A172 (cell line): Measurements from ENCODE around the genes SDCCAG8, AKT3 and C1orf100.

DNA sequence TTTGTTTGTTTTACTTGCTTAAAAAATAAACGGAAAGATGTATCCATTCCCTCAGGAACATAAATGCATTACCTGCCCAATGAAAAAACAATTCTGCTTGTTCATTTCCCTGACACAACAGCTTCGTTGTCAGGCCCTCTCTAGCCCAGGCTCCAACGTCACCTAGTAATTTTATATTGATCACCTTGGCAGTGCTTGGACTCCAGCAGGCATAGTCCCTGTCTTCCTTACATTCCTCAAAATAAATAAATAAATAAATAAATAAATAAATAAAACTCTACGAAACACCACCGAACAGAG lies 1.2 kb downstream of the CEP170 start:
- RAMPAGE, long total RNA: no peak

GRCh38 chr1:243255625-243256475 lies at the start of gene SDCCAG8:
SDCCAG8 (plus strand) TSS chr1:243256041.
- RAMPAGE, long total RNA: start-site peak on the plus strand at chr1:243256051-243256104, 146 and 267 reads in 2 replicates

DNA sequence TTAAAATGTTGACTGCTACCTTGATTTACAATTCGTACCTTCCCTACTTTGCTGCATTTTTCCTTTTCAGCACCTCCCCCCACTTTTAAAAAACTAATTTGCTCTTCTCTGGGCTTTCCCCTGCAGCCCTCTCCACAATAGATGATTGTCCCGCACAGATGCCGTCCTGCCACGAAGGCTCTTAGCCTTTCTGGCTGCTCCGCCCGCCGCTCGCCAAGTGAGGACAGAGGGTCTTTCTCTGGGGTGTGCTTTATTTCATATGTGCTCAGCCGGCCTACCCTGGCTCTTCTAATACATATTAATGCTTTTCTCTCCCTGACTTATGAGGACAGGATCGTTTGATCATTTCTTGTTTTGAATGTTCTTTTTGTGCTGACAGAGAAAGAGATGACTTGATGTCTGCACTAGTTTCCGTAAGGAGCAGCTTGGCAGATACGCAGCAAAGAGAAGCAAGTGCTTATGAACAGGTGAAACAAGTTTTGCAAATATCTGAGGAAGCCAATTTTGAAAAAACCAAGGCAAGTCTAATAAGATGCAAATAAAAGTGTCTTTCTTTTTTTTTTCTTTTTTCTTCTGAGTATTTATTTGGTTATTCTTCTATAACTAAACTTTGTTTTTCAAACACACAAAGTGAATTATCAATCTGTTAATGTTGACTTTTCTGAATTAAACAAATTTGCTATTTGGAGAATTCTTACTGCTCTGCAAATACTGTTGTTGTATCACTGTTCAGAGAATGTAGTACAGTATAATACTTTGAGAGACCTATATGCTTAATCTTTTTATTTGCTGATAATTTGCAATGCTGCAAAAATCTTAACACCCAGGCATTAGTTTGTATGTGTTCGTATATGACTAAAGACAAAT lies 60.8 kb downstream of the SDCCAG8 start:
- RAMPAGE, long total RNA: no peak

DNA sequence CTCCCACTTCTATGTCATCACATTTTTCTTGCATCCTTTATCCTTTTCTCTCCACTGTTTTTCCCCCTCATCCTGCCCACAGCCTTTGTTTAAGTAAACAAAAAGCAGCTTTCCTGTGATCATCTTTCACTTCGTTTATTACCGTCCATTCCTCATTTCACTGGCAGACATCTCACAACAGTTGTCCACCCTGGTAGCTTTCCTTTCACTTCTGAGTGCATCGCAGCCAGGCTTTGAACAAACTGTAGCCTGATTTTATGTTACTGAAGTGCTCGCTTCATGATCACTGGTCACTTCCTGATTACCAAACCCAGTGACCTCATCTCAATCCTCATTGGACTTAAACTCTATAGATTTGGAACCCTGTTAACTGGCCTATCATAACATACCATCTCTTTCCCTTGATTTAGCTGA lies 67.6 kb downstream of the SDCCAG8 start:
- RAMPAGE, long total RNA: no peak

DNA sequence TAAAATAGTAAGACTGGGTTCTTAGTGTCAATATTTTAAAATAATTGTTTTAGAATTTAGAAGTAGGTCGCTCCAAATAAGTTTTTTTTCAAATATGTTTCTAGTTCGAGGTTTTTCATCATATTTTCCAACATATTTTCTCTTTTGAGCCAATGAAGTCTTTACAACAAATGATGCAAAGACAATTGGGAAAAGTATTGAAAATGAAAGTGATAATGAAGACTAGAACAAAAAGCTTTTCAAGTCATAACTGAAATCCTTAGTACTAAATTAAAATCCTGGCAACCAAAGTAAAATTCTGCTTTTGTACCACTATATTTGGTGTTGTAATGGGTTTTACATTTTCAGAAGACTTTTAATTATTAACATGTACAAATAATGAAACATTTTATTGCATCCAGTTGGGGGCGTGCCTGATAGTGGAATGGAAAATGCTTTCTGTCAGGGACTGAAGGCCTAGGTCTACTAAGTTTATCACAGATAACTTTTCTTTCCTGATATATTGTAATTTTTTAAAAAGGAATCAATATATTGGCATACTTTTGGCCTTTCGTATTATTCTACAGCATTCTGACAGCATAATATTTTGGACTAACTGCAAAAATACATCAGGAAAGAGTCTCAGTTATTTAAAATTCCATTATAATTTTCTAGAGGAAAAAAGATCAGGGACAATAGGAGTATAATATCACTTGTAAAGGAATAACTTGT lies 89.4 kb downstream of the SDCCAG8 start:
- RAMPAGE, long total RNA: no peak

GRCh38 chr1:243364709-243365426 lies 109.0 kb downstream of the SDCCAG8 start:
- RAMPAGE, long total RNA: no peak

DNA sequence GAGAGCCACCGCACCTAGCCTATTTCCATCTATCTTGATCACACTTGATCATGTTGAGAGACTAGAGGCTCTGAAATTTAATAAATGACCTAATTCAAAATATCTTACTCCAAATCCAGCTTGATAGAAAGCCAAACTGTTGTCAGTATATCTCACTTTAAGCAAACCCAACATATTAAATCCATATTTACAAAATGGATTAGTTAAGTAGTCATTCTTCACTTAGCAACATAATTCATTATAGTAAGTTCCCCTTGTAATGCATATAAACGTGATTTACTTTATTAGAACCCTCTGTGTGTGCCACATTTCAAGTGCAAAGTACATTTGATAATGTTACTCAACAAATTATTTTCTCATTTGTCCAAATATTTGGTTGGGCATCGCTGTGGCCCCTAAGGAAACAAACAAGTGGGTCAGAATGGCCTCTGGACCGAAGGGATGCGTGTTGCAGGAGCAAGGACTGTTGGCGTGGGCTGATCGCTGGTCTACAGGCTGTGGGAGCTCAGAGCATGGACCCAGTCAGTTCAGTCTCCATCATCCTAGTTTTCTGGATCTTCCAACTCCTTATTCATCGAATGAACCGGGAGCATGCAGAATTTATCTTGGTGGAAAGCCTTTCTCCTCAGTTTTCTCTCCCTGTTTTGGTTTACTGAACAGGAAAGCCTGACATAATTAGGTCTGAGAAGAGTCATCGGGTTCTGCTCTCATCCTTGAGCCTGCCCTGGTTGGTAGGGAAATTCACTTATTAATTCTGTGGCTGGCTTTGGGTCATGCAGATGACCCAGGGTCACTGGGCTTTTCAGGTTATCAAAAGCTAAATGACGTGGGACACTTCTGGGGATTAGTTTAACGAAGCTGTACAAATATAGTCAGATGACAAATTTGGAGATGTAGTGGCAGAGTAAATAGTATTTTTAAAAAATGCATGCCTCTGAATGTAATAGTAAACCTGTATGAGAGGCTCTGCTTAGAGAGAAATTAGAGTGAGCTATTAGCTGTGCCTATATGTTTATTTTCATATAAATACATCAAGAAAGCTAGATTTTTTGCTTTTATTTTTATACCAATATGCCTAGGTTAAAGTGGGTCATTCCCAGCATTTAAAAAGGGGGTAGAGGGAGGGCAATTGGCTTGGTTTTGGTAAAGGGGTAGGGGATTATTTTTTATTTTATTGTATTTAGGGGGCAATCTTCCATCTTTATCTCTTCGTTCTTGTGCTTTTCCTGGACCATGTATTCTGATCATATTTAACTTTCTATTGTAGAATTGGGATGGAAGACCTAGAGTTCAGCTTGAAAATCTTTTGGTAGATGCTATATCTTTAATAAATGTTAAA lies 200.2 kb downstream of the SDCCAG8 start:
- RAMPAGE, long total RNA: no peak

GRCh38 chr1:243462776-243463545 lies 207.1 kb downstream of the SDCCAG8 start:
- RAMPAGE, long total RNA: no peak

DNA sequence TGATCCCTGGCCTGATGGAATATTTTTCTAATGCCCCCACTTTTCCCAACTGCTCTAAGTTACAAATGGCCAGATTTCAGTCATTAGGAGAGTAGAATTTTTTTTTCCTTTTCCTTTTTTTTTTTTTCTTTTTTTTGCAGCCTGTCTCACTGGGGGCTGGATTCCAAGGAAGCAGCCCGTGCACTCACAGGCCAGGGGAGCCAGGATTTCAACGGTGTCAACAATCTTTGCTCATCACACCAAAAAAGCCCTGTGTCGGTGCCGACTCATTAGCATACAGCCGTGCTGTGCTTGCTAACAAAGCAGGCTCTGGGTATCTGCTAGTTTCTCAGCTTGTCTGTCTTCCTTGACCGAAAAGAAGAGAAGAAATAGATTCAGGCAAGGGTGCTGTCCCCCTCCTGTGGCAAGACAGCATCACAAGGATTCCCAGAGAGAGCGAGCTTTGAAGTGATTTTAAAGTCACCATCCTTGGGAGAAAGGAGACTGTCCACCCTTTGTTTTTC lies 214.6 kb downstream of the SDCCAG8 start:
- RAMPAGE, long total RNA: no peak

DNA sequence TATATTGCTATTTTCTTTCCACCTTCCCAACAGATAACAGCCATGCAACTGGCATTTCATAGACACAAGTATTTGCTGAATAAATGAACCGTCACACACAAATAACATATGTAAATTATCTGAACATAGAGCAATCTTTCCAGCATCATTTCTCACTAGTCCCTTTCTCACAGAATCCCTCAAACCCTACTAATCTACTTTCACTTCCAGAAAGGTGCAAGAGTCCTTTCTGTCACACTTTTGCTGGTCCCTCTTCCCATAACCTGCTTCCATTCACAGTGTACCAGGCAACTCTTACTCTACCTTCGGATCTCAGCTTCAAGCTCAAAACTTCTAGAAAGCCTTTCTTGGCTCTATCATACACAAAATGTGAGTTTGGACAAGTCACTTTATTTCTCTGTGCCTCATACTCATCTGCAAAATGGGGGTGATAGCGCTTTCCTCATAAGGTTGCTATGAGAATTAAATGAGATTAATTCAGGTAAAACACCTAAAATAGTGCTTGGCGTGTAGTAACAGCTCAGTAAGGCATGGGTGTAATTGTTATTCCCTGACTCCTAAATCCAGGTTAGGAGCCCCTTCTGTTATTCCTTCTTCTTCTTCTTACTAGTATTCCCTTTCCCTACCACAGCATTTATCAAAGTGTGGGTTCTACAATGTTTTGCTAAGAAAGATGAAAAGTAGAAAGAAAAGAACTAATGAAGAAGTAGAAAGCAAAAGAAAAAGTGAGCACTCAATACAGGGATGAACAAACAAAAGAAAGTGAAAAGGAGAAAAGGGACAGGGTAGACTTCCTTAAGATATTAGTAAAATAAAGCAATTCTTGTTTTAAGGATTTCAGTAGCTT lies 113.0 kb downstream of the AKT3 start:
- RAMPAGE, long total RNA: no peak

GRCh38 chr1:243850154-243850917 lies at the start of gene AKT3:
AKT3 (minus strand) TSS chr1:243850243.
- RAMPAGE, long total RNA: no peak

DNA sequence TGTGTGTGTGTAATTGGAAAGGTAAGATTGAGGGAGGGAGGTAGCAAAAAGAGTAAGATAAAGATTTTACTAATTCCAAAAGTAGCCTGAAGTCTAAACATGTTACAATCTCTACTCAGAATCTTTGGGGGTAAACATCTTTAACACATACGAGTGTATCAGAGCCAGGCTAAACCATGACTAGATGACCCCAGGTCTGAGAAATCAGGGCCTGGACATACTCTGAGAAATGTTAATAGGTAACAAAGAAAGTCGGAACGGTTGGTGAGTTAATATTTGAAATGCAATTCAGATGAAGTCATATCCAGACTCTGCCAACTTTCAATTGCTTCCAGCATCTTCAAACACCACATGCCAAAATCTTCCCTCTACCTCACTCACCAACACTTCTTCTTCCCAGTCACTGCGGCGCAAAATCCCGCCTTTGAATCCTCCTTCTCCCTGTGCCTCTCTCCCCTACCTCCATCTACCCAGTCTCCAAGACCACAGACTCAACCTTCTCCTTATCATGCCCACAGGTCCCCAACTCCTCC lies 41.1 kb downstream of the ZBTB18 start:
- RAMPAGE, long total RNA: no peak

DNA sequence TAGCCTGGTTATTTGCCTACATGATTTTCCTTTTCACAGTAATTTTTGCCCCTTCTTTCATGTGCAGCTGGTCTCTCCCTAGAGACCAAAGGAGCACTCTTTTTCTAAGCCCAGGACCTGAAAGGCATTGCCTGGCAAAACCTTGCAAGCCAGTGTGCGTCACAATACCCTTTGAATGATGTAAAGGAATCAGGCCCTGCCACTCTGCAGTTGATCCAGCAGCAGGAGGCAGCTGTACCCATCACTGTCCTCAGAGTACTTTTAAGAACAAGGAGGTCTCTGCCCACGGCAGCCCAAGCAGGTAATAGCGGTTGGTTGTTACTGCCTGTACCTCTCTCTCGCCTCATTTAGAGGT lies at the start of gene C1orf100:
Gene C1orf100 (plus strand): TSS at position 202 of the 355 bp plus-strand sequence.
- RAMPAGE, long total RNA: no peak

GRCh38 chr1:244395162-244395802 lies 42.8 kb downstream of the C1orf100 start:
- RAMPAGE, long total RNA: no peak

DNA sequence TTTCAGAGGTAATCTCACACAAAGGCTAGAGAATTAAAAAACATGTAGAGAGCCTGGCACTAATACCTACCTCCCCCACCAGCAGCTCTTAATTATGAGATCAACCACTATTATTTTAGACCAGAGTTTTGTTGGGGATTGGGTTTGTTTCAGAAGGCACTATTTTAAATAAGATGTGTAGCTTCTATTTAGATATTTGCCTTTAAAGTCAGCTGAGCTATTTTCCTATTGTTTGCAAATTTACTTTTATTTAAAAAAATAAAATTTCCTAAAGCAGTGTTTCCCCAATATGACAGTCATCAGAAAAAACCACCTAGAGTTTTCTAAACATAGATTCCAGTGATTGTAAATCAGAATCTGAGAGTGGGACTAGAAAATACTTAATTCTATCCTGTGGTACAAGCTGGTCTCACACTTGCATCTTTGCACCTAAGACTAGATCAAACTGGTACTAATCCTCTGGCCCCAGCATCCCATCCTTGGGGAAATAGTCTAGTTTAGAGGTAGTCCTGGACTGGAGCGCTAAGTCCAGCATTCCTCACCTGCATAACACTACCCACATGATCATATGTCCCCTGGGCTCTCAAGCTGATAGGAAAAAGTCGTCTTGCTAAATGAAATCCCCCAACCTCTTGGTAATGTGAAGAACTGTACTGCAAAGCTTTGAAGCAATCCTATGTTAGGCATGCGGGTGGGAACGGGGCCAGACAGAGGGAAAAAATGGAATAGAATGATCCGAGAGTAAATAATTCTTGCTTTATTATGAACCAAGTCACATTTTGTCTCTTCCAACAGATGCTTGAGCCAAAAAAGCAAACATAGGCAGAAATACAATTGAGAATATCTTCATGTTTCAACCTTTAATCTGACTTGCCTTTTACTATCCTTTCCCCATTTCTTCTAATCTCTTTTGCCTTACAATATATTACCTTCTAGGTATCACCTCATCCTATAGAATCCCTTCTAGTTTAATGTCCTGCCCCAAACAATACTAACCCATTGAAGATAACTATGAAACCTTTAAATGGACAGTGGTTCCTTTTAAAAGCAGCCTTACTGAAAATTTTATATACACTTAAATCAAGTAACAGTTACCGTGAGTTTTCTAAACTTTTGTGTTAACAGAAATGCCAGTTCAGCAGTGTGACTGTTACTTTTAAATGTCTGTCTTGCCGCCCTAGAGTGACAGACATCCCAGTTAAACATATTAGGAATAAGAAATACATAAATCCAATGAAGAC lies 4.9 kb downstream of the COX20 start:
- RAMPAGE, long total RNA: no peak

- RAMPAGE, long total RNA: no peak
These were observed 11.3 kb downstream of the COX20 start for GRCh38 chr1:244846461-244847356.

DNA sequence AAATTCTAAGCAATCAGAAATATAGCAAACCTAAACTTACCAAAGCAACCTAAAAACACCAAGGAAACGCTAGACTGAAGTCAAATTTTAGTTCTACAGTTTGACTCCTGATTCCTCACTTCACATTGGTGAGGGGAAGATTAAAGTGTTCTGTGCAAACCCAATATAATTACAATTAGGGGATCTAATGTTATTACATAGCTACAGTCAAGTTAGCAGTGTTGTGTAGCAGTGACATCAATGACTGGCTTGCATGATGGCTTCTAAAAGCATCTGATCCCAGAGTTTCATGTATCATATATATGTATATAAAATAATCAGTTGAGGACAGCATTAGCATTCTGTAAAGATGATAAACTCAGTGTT lies 11.6 kb downstream of the HNRNPU start:
- RAMPAGE, long total RNA: no peak

DNA sequence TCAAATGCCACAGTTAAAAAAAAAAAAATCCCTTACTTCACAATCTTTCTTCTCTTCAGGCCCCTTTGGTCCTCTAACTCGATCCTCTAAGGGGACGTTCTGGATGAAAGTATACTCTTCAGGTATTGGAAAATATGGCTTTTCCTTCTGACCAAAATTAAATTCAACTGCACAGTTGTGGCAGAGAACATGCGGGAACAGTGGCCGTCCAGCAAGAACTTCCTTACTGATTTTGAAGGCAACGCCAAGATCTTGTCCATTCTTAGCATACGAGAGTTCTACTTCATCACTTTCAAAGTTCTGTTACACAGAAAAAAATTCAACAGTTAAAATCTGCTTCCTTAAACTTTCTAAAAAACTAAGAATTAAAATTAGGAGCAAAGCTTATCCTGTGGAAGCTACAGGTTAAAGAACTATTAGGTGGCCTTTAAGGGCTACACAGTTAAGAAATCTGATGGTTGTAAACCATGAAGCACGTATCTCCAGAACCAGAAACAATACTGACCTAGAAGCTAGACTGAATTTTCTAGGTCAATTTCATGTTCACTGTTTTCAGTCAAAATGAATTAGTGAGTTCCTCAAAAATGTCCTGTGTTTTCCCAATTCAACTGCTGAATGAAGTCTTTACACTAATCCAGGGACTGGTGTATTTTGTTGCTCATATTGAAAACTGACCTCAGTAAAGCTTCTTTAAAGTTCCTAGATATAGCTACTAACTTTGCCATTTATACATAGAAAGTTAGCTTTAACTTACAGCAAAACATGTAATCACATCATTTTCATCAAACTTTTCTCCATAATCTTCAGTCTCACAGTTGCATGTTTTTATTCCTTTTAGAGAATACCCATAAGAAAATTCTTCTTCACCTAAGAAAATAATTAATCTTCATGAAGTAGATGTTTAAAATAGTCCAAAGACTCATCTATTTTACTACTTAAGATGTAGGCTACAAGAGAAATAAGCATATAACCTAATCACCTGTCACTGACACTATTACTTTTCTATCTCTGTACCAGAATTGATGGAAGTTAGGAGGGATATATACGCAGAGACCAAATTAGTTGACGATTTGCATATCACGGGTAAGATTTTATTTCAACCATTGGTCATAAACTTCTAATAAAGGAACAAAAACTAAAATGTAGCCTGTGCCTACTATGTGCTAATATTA lies 6.0 kb downstream of the HNRNPU start:
- RAMPAGE, long total RNA: no peak

GRCh38 chr1:244952723-244953528 lies 16.6 kb upstream of the EFCAB2 start:
- RAMPAGE, long total RNA: no peak

DNA sequence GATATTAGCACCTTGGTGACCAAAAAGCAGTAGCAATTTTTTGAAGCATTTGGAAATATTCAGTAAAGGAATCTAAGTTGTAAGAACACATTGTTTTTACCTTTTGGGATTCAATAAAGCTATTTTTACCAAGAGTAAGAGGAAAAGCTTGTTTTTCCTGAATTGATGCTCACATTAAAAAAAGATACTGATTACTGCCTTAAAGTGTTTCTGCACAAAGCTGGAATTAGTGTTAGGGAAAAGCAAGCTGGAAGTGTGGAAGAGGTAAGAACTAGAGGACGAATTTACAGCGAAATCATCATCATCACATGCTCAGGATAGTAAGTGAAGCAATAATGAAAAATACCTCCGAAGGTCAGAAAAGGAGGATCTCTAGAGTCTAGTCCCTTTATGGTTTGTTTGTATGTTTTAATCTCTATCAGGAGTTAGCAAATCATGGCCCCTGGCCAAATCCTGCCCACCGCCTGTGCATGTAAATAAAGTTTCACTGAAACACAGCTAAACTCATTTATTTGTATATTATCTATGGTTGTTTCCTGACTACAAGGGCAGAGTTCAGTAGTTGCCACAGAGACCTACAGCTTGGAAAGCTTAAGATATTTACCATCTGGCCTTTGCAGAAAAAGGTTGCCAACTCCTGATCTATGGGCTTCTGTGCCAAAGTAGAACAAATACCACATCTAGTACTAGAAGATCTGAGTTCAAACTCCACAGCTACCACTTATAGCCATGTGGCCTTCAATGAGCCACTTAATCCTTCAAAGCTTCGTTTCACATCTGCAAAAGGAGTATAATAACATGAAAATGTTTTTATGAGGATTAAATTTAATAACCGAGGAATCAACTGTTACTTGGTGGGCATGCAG lies 91.2 kb downstream of the EFCAB2 start:
- RAMPAGE, long total RNA: no peak